ENCODE results near the gene SLC9A5.

GRCh38 chr16:66649369-66650018 is 45.0 kb downstream of the CMTM3 start:
- RRBS: no CpG with 5 or more reads among the region's 8 CpGs

- RRBS: 47% methylated on average over 3 of the region's 36 CpGs
Observed at GRCh38 chr16:66921837-66922533, 3.3 kb upstream of the CDH16 start.

GRCh38 chr16:66945546-66946312 is 10.4 kb downstream of the CES2 start:
- RRBS: no CpG with 5 or more reads among the region's 14 CpGs

DNA sequence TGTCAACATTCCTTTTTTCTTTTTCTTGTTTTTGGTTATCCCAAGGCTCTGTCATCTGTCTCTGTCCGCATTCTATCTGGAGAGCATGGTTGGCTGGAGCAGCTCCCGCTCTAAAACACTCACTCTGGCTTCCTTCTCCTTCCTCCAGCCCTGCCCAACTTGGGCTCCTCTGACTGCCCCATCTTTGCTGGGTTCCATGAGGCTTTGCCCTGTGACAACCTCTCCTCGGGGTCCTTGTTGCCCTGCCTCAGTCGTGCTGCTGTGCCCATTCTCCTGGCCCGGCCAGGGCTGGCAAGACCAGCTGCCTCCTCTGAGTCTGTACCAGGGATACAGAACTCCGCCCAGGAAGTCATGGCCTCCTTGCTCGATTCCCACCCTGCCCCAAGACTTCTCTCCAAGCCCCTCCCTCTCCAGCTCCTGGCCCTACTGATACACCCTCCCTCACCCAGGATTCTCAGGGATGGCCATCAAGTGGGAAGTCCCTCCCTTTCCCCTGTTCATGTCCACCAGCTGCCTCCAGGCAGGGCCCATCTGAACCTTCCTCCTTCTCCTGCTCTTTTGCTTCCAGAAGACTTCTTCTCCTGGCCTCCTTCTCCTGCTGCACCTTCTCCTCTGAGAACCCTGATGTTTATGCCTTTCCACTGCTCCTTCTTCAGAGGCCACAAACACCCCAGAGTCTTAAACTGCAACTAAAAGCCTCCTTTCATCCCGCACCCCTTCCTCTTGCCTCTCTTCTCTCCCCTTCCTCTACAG is 11.2 kb upstream of the TMEM208 start:
- RRBS: no CpG with 5 or more reads among the region's 8 CpGs

DNA sequence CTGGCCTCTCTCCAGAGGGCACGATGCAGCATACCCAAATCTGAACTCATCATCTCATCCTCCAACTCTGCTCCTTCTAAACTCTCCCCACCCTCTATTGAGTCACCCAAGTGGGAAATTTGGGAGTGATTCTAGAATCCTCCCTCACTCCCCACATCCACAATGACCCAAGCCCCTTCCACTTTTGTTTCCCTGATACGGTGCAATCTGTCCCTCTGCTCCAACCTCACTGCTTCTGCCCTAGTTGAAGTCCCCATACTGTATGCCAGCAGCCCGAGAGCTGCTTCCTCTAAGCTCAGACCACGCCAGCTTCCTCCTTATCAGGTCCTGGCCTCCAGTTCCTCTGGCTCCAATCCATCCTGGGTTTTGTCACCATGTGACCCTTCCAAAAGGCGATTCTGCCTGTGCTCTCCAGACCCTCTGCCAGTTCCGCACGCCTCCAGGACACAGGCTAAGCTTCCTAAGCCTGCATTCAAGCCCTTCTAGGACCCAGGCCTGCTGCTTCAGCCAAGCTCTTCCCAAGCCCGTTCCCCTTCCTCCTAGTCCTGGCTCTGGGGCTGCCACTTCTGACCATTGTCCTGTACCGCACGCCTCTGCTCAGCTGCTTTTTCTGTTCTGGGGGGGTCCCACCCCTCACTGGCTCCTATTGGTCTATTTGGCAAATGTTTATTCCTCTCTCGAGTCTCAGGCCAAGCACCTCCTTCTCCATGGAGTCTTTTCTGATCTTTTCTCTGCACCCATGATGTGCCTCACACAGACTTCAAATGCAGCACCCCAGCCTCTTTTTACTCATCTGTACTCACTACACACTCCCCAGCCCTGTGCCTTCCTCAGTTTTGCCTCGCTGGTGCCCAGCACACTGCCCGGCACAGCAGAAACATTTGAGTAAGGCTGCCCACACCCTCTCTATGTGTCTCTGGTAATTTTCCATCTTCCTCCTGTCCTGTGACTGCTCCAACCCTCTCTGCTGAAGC is 9.8 kb upstream of the TMEM208 start:
- RRBS: no CpG with 5 or more reads among the region's 13 CpGs

DNA sequence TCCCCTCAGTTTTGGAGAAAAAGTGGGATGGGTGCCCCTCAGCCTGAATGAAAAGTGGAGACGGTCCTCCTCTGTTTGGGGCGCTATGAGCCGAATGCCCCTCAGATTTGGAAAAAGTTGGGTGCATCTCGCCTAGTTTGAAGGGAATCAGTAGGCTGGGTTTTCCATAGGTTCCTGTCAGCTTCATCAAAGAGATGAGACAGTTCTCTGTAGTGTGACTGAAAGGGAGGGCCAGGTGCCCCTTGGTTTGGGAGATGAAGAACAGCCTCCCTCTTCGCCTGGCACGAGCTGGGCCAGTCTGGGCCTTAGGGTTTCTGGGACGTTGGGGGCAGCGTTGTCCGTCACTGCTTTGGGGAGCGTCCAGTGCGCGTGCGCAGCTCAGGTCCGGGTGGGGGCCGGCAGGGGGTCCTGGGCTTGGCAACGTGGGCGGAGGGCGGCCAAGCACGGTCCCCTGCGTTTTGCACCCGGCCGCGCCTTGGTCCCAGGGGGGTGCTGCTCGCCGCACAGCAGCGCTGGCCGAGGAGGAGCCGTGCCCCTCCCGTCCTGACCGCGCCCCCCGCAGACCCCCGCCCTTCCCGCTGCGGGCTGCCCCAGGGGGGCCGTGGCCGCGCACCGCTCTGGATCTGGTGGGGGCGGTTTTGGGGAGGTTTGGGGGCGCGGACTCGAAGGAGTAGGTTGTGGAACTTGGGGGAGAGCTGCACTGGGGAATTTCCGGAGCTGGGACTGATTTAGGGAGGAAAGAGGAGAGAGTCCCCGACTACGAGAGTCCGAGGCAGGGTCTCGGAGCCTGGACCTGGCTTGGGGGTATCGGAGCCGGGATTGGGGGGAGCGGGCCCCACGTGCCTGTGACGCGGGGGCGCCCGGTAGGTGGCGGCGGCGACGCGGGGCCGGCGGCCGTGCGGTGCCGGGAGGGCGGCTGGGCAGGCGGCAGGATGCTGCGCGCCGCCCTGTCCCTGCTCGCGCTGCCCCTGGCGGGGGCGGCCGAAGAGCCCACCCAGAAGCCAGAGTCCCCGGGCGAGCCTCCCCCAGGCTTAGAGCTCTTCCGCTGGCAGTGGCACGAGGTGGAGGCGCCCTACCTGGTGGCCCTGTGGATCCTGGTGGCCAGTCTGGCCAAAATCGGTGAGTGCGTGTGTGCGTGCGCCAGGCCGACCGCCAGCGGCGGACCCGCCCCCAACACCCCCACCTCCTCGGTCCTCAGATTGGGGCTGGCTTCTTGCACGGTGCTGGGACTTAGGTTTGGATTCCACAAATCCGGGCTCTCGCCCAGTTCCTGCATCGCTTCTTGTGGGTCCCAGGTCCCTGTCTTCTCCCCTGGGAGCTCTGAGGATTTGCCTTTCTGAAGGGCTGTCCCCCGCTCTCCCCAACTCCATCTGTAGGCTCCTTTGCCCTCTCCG is at the start of gene SLC9A5:
TSS of gene SLC9A5 (plus strand) at position 897 of the 1,394 bp plus-strand sequence.
- RRBS: 2% methylated on average over 24 of the region's 97 CpGs

DNA sequence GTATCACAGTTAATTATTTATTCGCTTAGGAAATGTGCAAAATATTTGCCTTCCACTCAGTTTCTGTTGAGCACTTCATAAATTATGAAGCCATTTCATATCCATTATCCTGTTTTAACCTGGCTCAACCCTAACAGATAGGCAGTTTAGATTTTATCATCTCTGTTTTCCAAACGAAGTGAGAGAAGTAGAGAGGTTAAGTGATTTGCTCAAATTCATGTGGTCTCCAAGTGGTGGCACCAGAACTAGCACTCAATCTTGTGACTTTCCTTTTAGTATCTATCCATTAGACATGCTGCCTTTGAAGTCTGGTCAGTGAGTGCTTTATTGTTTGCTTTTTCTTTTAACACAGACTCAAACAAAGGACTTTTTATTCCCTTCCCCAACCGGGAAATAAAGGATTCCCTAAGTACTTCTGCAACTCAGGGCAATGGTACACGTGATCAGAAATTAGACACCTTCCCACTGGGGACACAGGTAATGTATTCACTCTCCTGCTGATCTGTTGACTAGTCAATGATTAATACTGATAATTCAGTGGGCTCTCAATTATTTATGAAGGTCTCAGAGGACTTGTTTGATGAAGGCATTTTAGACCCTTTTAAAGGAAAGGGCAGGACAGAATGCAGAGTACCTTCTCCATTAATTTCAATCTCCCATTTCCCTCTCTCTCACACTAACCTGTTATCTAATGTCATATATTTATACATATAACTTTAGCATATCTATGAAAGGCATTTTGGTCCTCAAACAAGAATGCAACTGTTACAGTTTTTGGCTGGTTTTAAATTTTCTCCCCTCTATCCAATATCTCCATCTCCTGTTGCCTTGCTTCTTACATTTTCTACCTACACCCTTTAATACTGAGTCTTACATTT is 29.8 kb downstream of the TPPP3 start:
- RRBS: no CpG with 5 or more reads among the region's 4 CpGs

DNA sequence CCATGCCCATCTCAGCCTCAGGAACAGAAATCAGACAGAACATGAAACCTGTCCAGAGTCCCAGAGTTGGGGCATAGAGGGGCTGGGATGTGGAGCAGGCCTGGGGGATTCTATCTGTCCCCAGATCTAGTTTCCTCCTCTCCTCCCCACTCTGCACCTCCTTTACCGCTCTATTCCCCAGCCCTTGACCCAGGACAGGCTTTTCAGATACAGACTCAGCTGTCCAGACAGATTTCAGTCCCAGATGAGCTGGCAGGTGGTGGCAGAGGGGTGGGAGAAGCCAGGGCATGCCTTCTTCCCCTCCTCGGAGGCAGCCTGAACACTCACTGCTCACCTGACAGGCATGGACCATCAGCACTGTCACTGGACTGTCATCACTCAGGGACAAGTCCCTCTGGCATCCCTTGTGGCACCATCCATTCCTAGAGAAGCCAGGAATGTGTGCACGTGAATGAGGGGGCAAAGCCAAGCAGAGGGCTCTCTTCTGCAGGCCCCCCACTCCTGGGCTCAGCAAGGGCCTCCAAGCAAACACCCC is 23.7 kb downstream of the ATP6V0D1 start:
- RRBS: no CpG with 5 or more reads among the region's 3 CpGs

DNA sequence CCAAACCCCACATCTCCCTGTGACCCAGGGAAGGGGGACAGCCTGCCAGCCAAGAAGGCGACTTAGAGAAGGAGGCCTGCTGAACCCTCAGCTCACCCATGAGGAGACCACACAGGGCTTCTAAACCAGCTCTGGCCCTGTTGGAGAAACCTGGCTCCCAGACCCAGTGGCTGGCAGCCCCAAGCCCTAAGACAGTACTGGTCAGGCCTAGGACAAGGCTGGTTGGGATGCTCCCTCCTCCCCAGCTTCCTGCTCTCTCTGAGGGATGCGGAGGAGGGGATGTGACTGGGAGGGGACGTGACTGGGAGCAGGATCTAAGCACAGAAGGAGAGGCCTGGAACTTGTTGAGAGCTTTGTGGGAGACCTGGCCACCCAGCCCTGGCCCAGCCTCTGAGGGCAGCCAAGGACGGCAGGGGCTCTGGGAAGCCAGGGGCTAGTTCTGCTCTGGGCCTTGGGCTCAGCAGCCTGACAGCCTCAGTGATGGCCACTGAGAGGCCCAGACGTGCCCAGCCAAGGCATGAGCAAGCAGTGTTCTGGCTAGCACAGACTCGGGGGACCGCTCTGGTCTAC is 22.9 kb downstream of the ATP6V0D1 start:
- RRBS: no CpG with 5 or more reads among the region's 7 CpGs

- RRBS: no CpG with 5 or more reads among the region's 4 CpGs
Observed at GRCh38 chr16:67483765-67484166, 419 bp upstream of the AGRP start.

GRCh38 chr16:67529335-67529446 is 562 bp downstream of the RIPOR1 start:
- RRBS: no CpG with 5 or more reads among the region's 7 CpGs

DNA sequence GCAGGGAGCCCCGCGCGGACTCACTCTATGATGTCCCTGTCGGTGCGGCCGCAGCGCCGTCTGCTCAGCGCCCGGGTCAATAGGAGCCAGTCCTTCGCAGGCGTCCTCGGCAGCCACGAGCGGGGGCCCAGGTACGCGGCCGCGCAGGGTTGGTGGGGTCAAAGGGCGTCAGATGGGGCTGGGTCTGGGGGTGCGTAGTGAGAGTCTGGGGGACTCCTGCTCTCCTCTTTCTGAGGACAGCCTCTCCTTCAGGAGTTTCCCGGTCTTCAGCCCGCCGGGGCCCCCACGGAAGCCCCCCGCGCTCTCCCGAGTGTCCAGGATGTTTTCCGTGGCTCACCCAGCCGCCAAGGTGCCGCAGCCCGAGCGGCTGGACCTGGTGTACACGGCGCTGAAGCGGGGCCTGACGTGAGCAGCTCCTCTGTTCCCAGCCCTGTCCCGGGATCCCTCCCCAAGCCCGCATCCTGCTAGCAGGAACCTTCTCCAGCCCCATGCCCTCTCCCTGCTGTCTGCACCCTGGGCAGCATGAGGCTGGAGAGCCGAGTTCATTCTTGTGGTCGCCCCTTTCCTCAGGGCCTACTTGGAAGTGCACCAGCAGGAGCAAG is 9.9 kb downstream of the RIPOR1 start:
- RRBS: no CpG with 5 or more reads among the region's 41 CpGs

DNA sequence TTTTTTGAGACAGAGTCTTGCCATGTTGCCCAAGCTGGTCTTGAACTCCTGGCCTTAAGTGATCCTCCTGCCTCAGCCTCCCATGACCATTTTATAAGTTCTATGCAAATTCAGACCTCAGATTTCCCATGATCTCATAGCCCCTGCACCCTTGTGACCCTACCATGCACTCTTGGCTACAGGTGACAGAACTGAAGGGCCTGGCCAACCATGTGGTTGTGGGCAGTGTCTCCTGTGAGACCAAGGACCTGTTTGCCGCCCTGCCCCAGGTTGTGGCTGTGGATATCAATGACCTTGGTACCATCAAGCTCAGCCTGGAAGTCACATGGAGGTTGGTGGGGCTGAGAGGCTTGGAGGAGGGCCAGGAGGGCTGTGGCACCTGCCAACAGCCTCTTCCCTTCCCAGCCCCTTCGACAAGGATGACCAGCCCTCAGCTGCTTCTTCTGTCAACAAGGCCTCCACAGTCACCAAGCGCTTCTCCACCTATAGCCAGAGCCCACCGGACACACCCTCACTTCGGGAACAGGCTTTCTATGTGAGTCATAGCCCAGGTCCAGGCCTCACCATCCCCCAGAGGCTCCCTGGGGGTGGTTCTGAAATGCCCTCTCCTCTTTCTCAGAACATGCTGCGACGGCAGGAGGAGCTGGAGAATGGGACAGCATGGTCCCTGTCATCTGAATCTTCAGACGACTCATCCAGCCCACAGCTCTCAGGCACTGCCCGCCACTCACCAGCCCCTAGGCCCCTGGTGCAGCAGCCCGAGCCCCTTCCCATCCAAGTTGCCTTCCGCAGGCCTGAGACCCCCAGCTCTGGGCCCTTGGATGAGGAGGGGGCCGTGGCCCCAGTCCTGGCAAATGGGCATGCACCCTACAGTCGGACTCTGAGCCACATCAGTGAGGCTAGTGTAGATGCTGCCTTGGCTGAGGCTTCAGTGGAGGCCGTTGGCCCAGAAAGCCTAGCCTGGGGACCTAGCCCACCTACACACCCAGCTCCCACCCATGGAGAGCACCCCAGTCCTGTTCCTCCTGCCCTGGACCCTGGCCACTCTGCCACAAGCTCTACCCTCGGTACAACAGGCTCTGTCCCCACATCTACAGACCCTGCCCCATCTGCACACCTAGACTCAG is 13.0 kb downstream of the RIPOR1 start:
- RRBS: no CpG with 5 or more reads among the region's 15 CpGs

GRCh38 chr16:67610726-67611729 is 33.9 kb upstream of the CARMIL2 start:
- RRBS: no CpG with 5 or more reads among the region's 12 CpGs

DNA sequence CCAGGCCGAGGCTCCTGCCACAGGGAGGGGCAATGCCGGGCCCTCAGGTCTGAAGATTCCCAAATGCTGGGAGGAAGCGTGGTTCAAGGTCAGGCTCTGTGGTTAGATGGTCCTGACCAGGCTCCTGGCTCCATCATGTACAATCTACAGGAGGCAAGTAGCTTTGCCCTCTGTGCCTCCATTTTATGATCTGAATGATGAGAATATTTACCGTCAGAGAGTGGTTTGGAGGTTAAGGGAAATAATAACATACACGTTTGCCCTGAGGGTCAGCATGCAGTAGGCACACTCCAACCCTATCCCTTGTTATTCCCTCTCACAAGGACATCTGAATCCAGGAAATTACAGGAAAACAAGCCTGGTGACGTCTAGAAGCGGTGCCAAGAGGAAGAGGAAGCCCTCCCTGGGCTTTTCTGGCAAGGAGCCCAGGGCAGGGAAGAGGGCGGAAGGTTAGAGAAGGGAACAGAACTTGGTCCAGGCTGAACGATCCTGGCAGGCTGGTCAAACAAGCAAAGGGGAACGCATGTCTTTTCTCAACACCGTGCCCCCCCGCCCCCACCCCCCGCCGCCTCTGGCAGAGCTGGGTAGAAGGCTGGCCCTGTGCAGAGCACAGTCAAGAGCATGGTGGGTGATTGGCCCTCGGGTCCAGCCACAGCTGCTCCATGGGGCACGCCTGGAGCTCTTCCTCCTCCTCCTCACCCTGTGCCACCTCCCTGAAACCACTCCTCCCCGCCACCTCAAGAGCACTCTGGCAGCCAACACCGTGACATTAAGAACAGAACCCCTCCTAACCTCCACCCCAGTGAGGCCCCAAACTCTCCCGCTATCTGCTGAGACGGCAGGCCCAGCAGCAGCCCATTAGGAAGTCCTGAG is 7.0 kb downstream of the C16orf86 start:
- RRBS: no CpG with 5 or more reads among the region's 20 CpGs

DNA sequence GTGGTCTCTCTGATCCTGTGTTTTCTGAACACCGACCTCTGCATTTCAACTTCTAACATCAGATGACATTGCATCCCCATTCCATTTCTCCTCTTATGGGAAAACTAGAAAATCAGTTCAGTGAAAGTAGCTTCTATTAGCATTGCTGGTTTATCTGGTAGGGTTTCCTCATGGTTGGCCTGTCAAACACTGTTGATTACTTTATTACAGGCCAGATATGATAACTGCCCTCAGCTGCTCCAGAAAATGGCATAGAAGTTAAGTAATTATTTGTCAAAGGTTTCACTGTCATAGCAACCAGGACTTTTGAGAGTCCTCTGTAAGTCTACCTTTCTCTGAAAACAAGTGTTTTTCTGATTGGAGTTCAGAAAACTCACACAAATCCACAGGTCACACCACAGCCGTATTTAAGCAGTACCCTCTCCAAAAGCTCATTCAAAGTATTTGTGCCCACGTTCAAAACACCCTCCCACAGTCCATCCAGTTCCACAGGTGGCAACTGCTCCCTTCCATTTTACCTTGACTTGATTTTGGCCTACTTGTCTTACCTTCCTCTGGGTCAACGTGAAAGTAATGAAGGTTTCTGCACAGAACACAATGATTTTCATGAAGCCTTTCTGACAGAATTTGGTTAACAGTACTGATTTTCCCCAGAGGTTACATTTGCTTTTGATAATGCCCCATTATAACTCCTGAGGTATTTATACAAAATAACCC is 2.9 kb downstream of the GFOD2 start:
- RRBS: no CpG with 5 or more reads among the region's 4 CpGs

- RRBS: no CpG with 5 or more reads among the region's 8 CpGs
Observed at GRCh38 chr16:67825113-67825505, 17.0 kb upstream of the THAP11 start.

GRCh38 chr16:67833732-67834082 is 8.4 kb upstream of the THAP11 start:
- RRBS: 1% methylated on average over 11 of the region's 35 CpGs

DNA sequence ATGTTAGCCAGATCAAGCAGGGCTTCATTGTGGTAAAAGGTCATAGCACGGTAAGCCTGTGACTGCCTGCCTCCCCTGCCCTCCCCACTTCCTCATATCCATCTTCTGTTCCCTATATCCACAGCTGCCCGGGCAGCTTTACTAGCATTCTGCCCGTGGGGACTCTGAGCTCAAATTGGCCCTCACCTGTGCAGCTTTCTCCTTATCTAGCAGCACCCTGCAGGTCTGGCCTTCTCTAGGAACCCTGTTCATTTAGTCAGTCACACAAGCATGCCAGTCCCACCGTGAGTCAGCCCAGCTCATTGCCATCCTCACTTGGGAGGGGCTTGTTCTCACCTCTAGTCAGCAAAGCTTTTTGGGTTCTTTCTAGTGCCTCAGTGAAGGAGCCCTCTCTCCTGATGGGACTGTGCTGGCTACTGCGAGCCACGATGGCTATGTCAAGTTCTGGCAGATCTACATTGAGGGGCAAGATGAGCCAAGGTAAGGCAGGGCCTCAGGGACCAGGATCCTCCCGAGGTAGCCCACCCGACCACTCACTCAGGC is 5.0 kb downstream of the EDC4 start:
- RRBS: no CpG with 5 or more reads among the region's 8 CpGs

GRCh38 chr16:67957561-67958303 is 10.7 kb downstream of the SLC12A4 start:
- RRBS: no CpG with 5 or more reads among the region's 12 CpGs